RPMI7951 (cell line): ENCODE results near the gene LCP1.

- RAMPAGE, long total RNA: no peak
Measured at GRCh38 chr13:45645293-45645609, 29.7 kb upstream of the ERICH6B start.

- RAMPAGE, long total RNA: no peak
Measured at GRCh38 chr13:46038019-46038831, 14.3 kb downstream of the ZC3H13 start.

GRCh38 chr13:46121487-46122236 is 16.8 kb upstream of the CPB2 start:
- RAMPAGE, long total RNA: no peak

DNA sequence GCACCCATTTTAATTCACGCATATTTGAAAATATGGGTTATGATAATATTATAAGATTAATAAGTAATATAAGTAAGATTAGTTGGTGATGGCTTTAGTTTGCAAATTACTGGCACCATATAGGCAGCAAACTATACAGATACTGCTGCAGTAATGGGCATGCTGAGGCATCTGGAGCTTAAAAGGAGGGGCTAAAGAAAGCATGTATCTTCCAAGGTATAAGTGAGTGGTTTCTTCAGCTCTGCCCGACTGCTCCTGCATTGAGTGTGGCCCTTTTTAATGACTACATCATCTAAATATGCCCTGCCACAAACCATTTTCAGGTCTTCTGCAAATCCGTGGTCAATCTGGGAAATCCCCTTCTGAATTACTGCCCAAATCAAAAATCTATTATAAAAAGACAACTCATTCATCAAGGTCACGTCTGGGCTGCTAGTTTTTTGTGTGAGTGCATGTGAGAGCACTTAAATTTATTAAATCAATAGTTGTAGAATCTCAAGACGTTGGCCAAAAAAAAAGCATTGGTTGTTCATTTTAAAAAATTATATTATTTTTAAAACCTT is 16.5 kb downstream of the LCP1 start:
- RAMPAGE, long total RNA: no peak

DNA sequence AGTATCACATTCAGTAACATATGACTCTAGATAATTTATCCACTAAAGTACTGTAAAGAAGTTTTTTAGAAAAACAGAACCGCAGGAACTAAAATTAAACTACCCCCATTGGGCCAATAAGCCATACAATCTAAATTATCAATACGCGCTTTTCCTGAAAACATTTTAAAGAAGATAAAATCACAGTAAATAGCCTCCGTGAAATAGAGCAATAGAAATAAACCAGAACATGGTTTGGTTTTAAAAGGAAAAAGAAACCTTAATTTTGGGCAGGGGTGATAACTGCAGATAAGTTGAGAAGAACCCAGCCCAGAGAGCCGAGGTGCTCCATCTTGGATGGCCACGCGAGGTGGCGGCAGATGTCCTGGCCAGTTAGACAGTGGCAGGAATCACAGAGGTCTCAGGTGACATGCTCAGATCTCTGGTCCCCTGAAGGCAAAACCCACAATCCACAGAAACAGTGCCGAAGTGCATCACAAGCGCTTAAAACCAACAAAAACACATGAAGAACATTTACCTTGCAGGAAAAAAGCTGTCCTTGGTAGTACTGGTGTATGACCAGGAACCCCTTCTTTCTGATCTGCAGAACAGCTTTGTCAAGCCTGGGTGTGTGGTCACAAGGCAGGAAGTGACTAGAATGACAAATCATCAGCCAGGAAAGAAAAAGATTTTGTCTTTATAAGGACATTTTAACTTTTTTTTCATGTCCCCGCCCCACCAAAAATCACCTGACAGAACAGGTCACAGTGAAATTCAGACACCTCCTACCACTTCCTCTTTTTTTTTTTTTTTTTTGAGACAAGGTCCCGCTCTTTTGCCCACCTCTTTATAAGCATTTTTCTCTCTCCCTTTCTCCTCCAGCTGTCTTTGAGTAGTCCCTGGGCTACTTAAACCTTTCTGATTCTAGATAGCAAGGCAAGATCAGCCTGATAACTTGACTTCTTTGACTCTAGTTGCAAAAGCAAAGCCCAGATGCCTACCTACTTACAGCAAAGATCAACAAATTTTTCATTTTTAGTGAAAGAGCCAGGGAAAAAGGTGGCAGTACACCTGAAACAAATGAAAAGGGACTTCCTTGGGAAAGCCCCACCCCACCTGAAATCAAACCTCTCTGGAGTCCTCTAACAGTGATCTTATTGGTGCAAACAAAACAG is at the start of gene LCP1:
LCP1 (minus strand) TSS at position 584 of the 1,154 bp plus-strand sequence.
- RAMPAGE, long total RNA: no peak

- RAMPAGE, long total RNA: no peak
Measured at GRCh38 chr13:46320378-46321045, 66.5 kb downstream of the RUBCNL start.

DNA sequence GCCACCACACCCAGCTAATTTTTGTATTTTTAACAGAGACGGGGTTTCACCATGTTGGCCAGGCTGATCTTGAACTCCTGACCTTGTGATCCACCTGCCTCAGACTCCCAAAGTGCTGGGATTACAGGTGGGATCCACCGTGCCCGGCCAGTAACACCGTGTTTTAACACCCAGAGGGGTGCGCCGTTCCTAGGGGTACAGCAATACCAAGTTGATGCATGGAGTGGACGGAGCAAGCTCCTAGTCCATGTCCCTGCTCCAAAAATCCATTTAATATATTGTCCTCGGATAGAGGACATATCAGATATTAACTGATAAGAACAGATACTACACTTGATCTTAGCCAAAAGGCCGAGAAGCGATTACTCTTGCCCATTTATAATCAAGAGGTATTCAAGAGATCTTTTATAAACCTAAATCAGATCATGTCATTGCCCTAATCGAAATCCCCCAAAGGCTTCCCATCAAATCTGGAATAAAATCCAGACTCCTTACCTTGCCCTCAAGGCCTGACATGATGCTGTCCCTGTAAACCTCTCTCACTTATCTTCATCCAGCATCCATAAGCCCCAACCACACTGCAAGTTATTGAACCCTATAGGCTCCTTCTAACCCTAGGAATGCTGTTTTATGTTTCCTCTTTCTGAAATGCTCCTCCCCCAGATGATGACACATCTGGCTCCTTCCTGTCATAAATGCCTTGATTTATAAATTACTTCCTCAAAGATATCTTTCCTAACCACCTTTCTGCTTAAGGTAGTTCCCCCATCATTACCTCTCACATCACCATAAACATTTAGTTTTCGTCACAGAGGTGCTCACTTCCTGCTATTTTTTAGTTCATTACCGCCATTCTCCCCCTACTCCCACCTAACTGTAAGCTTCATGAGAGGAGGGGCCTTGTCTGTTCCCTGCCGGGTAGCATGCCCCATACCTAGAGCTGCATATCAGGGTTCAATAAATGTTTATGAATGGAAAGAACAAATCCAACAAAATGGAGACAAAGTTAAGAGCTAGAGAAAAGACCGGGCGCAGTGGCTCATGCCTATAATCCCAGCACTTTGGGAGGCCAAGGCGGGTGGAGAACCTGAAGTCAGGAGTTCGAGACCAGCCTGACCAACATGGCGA is 12.5 kb downstream of the RUBCNL start:
- RAMPAGE, long total RNA: no peak

- RAMPAGE, long total RNA: no peak
Measured at GRCh38 chr13:46558953-46559860, 6.2 kb downstream of the LRCH1 start.

DNA sequence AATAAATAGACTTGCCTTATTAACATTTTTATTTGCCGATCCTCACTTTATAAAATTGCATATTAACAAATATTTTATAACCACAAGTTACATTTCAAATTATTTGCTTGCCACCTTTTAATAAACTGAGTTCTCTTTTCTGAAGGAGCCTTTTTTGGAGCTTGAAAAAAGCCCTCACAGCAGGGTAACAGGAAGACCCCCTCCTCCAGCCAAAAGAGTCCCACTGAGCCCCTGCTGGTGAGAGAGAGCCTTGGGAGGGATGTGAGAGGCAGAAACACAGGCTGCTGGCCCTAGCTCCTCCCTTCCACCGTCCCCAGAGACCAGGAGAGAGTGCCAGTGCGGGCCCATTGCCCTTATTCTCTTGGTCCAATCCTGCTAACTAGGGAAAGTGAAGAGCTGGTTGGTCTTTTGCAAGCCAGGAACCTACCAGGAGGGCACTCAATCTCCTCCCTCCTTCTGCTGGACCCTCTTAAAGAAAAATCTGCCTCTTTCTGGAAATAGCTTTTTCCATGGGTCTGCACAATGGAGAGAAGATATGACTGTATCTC is 113.7 kb downstream of the LRCH1 start:
- RAMPAGE, long total RNA: no peak

DNA sequence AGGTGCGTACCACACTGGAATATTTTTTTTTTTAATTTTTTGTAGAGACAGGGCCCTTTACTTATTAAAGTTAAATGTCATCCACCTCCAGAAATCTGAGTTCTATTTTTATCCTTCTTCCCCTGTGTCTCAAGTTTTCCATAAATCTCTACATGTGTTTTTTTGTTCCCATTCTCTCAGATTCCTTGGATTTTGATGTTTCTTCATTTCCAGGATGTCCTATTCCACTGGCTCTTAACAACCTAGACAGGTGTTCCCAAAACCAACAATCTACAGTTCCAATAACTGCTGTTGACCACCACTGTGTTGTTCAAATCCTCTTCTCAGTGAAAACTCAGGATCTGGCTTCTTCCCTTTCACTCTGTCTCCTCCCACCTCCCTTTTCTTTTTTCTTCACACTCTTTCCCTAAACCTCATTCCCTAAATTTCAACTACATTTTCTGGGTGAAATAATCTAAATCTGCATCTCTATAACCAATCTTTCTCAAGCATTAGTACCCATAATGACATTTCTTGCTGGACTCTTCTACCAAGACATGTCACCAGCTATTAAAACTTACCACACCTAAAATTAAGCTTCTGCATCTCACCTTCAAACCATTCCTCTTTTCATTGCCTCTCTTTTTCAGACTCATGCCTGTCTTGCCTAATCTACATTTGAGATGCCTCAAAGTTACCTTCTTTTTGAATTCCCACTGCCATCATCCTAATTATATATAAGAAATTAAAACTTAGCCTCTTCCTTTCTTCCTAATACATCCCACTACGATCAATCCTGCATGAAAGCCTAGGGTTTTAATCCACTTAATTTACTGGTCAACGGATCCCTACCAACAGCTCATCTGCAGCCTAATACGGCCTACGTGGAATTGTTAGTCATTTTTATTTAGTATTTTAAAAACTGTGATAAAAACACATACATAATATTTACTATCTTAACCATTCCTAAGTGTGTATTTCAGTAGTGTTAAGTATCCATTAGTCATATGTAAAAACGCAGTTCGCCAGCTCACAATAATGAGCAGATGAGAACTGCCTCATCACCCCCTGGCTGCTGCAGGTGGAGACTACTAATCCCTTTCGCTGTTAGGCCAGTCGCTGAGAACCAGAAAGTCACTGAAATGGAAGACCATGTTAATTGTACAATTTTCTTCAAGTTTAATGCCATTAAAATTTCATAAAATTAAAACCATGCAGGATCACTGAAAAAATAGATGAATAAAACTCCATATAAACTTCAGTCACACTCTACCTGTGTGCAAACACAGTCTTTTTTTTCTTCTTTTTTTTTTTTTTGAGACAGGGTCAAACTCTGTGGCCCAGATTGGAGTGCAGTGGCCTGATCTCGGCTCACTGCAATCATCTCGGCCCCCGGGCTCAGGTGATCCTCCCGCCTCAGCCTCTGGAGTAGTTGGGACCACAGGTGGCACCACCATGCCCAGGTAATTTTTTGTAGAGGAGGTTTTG is 2.0 kb downstream of the ESD start:
- RAMPAGE, long total RNA: no peak

DNA sequence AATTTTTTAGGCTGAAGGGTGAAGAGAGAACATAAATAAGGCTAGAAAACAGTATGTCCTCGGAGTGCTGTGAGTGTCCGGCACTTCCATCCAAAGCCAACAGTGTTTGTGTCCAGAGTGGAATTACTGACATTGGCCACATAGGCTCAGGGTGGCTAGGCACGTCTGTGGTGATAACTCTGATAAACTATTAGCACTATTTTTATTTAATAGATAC is 320 bp upstream of the HTR2A start:
- RAMPAGE, long total RNA: no peak

DNA sequence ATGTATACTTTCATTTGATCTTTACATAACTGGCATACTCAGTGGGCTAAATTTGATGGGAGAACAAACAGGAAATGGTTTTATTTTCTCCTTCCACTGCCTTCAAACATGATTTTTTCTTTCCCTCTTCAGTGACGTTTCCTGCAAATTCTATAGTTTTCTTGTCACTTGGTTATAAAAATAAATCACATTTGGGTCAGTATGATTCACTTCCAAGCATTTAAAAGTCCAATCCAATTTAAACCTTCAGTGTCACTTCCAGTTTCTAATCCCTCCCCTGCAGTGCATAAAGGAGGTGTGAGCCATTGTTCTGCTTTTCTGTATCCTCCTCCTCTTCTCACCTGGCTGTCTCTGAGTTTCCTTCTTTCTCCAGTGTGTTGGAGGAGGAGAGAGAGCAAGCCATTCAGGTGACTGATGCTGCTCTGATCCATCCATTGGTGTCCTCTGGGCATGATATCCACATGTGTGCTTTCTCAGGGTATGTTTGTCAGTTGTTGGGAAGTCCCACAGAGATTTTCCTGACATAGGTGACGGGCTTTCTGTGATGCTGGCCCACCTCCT is 1.2 kb downstream of the NUDT15 start:
- RAMPAGE, long total RNA: no peak

- RAMPAGE, long total RNA: no peak
Measured at GRCh38 chr13:48123850-48124412, 29.0 kb upstream of the MED4 start.

GRCh38 chr13:48161656-48162286 is 66.9 kb upstream of the MED4 start:
- RAMPAGE, long total RNA: no peak

DNA sequence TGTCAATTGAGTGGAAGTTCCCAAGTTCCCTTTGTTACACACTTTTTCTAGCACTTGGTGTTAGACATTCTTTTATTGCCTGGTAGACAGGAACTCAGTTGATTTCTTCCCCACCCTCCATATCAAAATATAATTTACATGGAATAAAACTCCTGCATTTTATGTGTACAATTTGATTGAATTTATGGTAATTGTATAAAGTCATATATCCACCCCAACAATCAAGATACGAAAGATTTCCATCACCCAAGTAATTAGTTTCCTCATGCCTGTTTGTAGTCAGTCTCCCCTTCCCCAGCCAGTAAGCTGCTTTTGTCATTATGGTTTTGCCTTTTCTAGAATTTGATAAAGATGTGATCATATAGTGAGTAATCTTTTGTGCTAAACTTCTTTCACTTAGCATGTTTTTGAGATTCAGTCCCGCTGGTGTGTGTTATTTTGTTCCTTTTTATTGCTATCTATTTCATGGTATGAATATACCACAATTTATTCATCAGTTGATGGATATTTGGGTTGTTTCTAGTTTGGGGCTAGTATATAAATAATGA is 15.9 kb downstream of the ITM2B start:
- RAMPAGE, long total RNA: no peak

GRCh38 chr13:48261011-48262049 is 28.3 kb downstream of the ITM2B start:
- RAMPAGE, long total RNA: no peak

DNA sequence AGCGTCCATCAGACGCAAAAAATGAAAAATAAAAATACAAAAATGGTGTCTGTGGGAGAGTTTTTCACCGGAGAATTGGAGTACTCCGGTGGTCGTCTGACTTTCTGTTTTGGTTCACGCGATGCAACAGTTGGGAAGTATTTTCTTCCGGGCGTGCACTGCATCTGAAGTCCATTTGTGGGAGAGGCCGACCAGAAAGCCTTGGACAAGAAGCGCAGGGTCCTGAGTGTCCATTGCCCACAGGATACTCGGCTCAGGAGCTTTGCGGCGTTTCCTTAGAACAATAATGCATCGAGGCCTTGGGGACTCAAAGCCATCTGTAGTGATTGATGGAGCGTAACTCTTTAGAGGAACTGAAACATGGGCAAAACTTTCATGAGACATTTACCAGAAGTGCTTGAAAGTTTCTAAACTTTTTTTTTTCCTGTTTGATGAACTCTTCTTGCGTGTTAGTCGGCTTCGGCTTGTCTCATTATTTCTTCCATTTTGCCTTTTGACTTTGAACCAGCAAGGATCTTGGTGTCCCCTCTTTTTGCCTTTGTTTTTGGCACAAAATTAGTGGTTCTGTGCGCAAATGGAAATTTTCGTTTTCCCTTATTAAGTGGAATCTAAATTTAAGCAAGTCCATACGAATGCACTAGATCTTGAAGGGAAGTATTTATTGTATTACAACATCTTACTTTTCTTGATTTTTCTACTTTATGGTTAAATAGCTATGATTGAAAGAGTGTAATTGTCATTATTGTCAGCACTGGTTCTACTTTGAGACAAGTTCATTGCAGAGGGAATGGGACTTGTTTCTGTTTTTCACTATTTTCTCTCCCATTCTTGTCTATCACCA is 1.0 kb downstream of the RB1 start:
- RAMPAGE, long total RNA: no peak

DNA sequence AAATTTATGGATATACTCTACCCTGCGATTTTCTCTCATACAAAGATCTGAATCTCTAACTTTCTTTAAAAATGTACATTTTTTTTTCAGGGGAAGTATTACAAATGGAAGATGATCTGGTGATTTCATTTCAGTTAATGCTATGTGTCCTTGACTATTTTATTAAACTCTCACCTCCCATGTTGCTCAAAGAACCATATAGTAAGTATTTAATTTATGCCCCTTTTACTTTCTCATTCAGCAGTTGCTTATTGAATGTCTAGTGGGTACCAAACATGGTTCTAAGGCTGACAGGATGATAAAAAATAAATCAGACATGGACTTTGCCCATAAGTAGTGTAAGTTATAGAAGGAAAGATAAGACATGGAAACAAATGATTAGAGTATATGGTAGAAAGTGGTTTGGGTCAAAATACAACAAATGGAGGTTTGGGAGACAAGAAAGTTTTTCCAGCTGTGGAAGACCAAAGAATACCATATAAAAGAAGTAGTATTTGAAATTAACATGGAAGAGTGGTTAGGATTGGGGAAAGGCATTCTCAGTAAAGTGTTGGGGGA is 52.9 kb downstream of the LPAR6 start:
- RAMPAGE, long total RNA: no peak

GRCh38 chr13:48412267-48412589 is 685 bp downstream of the LPAR6 start:
- RAMPAGE, long total RNA: no peak

GRCh38 chr13:48426605-48426960 is 13.7 kb upstream of the LPAR6 start:
- RAMPAGE, long total RNA: no peak